Left common carotid artery plus branches (tissue), 1 donor: ENCODE measurements around the genes GORAB and METTL13.

GRCh38 chr1:169745303-169745805 lies 11.5 kb upstream of the SELE start:
- PRO-cap, result no peak

- PRO-cap, result no peak
Measured at GRCh38 chr1:169865803-169866747, 27.6 kb downstream of the SCYL3 start.

GRCh38 chr1:170067316-170067940 lies 7.1 kb downstream of the KIFAP3 start:
- PRO-cap, result no peak

DNA sequence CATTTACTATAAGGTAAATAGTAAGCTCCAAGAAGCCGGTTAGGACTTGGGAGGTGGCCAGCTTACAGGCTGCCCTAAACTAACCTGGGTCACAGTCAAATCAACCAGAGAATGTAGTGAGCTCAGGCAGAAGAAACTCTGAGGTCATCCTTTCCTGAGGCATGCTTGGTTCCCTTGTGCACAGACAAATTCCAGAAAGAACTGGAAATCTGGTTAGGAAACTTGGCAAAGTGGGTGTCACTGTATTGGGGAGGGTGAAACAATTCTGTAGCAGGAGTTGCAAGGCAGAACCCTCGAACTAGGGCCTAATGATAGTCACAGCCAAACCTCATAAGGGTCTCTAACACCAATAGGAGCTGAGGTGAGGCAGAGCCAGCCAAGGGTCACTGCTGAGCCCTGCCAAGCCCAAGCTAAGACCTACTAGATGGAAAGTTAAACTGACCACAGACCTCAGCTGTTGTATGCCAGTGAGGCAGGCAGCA lies 72.6 kb downstream of the NTMT2 start:
- PRO-cap, result no peak

GRCh38 chr1:170531905-170533155 lies at the start of gene GORAB:
GORAB (plus strand) TSS chr1:170532166.
- PRO-cap, result bidirectional peak, plus-strand start at chr1:170532131, minus-strand start at chr1:170532035

DNA sequence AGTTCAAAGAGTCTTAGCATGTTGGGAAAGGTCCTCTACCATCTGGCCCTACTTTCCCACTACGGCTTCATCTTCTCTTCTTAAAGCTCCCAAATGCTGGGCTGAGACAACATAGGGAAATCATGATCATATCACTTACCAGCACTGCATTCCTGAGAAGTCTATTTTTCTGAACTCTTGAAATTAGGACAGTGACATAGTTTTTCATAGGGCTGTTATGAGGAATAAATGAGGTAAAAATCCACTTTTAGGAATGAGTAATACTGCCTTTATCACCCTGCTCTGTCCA lies 36.8 kb downstream of the PRRX1 start:
- PRO-cap, result no peak

DNA sequence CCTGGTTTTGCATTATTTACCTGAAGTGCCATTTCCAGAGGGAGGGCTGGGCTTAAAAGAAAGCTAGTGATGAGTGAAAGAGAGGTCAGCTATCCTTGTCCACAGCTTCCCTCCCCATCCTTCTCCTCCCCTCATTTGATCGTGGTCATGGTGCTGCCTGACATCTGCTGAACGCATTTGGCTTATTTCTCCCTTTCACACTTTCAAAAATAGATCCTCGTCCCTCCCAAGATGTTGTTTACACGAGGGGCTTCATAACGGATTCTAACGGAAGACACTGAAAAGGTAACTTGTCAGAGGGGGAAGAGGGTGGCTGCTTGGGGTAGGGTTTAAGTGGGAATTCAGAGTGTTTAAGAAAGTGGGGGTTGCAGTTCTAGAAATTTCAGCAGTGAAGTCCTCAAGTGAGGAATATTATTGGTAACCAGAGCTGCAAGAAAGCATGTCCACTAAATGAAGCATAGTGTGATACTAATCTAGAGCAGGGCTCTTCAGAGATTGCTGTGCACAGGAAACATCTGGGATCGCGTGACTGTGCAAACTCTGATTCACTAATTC lies 66.2 kb downstream of the PRRX1 start:
- PRO-cap, result no peak

DNA sequence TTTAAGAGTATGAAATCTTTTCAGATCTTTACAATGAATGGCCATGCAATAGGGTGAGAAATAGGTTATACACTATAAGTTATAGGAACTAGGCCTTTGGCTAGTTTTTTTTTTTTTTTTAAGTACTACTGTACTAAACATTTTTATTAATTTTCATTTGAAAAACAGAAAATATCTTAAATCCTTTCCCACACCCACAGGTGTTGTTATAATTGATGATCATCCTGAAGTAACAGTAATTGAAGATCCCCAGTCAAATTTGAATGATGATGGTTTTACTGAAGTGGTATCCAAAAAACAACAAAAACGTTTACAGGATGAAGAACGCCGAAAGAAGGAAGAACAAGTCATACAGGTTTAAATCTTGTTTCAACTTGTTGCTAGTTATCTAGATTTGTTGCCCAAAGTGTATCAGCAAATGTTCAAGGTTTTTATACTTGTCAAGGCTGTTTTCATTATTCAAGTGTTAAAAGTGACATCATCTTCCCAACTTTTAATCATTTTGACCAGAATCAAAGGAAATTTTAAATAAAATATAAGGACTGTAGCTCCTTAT lies 64.6 kb downstream of the PRRC2C start:
- PRO-cap, result no peak

- PRO-cap, result no peak
Measured at GRCh38 chr1:171644886-171645663, 7.4 kb downstream of the MYOC start.

DNA sequence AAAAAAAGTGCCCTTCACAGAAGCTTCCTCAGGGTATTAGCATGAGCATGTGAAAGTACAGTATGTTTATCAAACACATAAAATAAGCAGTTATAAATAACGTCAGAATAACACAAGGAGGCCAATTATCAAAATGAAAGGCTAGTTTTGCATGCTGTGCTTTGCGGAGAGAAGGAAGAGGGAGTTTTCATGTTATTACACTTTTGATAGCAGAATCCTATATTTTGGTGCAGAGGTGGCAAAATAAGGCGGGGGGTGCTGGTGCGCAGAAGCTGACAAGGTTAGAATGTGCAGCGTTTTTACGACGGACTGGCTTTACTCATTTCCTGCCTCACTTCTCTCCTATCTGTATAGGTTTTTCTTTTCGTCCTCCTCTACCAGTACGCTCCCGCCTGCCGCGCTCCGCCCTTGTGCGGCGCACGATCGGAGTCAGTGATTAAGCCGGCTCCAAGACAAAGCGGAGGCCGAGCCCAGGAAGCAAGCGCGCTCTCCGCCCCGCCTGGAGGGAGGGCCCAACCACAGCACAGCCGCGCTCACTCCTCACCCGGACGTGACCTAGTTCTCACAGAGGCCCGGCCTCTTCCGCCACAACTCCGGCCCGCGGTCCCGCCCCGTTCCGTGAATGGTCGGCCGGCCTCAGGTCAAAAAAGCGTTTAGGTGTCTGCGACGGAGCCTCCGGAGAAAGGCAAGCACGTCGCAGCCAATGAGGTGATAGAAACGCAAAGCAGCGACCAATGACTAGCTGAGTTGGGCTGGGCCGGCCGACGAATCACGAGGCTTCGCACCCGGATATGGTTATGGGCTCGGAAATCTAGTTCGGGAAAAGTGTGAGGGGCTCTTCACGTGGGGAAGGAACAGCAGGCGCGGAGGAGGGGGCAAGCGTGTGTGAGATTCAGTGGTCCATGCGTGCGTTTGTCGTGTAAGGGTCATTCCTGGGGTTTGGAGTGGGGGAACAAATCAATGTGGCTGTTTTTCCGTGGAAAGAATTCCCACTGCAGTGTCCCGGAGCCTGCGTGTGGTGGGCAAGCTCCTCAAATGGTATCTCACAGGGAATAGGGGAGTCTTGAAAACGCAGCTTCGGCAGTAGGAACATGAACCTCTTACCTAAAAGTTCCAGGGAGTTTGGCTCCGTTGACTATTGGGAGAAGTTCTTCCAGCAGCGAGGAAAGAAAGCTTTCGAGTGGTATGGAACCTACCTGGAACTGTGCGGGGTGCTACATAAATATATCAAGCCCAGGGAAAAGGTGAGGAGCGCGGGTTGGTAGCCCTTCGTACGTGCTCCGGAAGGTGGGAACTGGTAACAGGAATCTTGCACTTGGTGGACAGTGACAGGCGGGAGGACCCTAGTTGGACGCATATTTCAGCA lies at the start of gene METTL13:
Gene METTL13 (plus strand): TSS at position 784 of the 1,366 bp plus-strand sequence.
- PRO-cap, result bidirectional peak, plus-strand start at position 819 of the sequence, minus-strand start at position 410 of the sequence

DNA sequence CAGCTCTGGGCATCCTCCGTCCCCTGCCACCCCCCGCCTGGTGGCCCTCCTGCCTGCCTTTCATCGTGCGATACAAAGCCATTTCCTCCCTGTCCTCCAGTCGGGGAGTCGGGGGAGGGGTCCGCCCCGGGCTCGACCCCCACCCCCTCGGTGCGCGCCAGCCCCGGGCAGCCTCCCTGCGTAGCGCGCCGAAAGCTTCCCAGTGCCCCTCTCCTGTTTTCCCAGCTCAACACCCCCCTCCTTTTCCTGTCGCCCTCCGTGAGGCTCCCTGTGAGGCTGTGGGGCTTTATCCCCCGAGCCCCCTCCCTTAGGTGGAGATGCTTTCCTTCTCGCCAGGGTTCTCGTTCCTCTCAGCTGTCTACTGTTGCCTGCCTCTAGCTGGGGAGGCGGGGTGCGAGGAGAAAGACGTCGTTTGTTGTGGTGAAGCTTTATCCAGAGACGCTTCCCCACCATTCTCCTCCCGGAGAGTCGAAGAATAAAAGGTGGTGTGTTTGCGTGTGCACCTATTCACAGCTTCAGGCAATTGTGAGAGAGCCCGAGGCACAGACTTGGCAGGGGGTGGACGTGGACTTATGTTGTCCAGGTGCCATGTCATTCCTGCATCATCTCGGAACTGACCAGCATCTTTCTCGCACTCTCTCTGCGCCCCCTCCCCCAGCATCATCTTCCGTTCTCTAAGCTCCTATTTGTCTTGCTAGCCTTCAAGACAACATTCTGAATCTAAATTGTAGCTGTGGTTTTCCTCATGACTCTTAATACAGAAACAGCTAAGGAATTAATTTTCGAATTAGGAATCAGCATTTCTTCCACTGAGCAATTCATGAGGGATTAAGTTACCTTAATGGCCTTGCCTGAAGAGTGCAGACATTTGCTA lies 934 bp downstream of the DNM3 start:
- PRO-cap, result no peak

DNA sequence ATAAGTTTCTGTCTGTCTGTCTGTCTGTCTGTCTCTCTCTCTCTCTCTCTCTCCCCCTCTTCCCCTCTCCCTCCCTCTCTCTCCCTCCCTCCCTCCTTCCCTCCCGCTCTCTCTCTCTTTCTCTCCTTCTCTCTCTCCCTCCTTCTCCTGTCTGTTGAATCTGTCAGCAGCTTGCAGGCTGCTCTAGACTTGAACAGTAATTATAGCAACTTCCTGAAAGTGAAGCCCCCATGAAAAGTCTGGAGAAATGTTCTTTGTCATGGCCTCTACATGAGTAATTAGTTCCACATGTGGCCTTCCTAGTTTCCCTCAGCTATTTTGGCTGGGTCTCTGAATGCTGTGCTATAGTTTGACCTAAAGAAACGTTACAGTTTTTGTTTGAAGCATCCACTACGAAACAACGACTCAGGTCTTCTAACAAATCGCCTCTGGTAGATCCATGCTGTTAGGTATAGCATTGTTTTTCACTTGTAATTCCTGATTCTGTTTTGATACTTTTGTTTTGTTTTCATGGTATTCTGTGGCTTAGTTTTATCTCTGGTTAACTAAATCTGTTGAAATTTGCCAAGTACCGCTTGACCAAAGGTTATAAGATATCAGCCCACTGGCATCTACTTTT lies 275.1 kb upstream of the C1orf105 start:
- PRO-cap, result unidirectional peak, minus-strand start at position 68 of the sequence; unidirectional peak, minus-strand start at position 149 of the sequence

DNA sequence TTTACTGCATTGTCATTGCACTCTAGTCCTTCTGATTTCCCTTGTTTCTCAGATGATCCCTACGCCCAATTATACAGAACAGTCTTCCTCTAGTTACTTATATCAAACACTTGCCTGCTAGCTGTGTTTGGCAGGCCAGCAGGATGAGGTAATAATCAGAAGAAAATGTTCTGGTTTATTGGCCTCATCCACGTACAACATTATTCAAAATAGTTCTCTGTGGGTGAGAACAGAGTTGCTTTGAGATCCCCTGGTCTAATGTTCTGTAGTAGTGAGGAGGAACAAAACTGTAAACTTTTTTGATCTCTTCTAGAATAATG lies 22.3 kb upstream of the C1orf105 start:
- PRO-cap, result no peak

DNA sequence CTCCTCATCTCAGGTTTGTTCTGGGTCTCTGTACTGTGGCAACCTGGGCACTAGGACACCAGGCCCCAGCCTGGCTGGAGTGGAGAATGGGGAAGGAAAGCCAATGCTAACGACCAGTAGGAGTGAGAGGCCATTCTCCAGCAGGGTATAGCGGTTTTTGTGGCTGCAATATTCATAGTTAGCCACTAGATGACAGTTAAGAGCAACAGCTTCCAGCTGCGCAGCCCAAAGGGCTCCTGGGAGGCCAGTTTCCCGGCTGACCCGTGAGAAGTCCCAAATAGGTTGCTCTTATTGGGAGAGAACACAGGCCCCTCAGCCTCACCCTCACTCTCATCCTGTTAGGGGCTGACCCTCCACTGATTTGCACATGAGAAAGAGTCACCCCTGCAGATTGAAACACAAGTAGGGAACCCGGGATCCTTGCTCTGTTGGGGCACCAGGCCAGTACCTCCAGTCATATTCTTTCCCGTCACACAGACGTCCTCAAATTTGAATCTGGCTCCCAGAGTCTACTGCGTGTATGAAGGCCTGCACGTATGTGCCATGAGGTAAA lies 6.1 kb upstream of the PIGC start:
- PRO-cap, result no peak

DNA sequence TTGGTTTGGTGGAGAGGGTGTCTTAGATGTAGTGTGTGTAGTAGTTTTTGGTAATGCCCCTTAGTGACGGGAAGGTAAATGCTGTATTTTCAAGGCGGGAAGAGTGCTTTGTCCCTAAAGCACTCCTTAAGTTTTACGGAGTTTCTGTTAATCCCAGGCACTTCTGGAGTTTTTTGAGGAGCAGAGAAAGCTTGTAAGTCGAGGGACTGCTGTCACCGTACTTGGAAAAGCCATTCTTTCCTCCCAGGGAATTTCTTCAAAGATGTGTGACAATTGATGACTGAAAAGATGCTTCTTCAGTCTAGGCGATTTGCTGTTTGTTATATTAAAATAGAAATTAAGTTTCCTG lies 1.1 kb downstream of the SUCO start:
- PRO-cap, result no peak

DNA sequence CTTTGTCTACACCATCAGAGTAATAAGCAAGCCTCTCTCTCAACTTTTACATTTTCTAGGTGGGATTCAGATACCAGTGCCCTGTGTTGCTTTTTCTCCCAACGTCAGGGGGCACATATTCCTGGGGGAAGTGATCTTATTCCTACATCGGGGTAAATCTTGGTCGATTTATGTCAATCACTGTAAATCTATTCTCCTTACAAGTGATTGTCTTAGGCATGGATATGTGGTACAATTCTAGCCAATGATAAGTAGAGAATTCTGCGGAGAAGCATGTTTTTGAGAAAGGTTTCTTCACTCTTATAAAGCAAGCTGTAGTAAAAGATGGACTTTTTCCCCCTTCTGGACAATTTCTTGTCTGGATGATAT lies 32.8 kb upstream of the FASLG start:
- PRO-cap, result no peak

DNA sequence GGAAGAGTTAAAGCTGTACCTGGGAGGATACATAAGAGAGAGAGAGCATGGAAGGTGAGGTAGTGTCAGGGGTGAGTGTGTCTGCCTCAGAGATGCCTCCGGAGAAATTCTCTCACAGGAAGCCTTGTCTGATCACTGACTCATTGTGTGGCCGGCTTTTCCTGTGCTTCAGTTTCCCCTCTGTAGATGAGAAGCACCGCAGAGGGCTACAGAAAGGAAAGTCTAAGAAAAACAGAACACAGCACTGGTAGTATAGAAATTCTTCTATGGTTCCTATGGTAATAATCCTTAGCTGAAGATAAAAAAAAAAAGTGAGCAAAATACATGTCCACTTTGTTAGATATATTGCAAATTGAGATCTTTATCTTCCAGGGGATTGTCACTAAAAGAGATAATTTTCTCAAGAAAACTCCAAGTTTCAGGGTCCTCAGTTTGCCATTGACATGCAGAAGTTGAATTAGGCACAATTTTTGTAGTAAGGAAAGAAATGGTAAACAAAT lies 40.4 kb downstream of the FASLG start:
- PRO-cap, result no peak

GRCh38 chr1:173391077-173391902 lies 85.8 kb upstream of the PRDX6 start:
- PRO-cap, result no peak

DNA sequence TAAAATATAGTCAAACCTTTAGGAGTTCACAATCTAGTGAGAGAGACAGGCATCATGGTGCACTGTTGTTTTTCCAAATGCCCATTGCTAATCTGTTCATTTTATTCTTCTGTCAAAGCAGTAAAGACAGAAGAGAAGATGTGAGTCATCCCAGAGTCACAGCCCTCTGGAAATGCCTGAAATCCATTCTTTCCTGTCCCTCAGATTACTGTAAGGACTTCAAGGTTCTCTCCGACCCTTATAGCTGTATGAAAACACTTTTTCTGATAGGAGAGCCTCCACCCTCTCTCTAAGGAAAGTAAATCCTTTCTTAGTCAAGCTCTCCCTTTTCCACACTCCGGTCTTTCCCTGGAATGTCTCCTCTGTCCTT lies 3.6 kb upstream of the PRDX6 start:
- PRO-cap, result no peak

DNA sequence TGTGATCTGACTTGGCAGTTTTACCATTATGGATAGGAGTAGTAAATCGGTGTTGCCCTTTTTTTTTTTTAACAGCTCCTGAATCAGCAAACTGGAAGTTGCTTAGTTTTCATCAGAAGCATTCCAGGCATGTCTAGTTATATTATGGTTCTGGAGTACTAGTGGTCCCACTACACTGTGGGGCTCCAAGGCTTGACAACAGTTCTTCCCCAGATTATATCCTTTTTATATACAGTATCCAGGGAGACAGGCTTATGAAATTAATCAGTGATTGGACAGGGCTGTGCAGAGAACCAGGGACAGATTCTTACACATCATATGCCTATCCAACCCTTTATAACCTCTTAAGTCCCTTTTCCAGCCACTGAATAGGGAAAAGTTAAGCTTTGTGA lies 1.3 kb downstream of the PRDX6 start:
- PRO-cap, result no peak